Sternocleidomastoid (tissue), 1 donor: ENCODE results near the genes ARHGAP24 and PTPN13.

- PRO-cap: bidirectional peak, plus-strand start at chr4:82900770, minus-strand start at chr4:82900545
Measured at GRCh38 chr4:82900333-82900588, 274 bp upstream of the THAP9 start.

- PRO-cap: no peak
Measured at GRCh38 chr4:83217371-83218281, 67.0 kb downstream of the COQ2 start.

- PRO-cap: no peak
Measured at GRCh38 chr4:83267299-83267893, 17.2 kb downstream of the COQ2 start.

- PRO-cap: no peak
Measured at GRCh38 chr4:83284967-83285607, 489 bp upstream of the COQ2 start.

- PRO-cap: no peak
Measured at GRCh38 chr4:84052535-84052734, 446.7 kb downstream of the NKX6-1 start.

DNA sequence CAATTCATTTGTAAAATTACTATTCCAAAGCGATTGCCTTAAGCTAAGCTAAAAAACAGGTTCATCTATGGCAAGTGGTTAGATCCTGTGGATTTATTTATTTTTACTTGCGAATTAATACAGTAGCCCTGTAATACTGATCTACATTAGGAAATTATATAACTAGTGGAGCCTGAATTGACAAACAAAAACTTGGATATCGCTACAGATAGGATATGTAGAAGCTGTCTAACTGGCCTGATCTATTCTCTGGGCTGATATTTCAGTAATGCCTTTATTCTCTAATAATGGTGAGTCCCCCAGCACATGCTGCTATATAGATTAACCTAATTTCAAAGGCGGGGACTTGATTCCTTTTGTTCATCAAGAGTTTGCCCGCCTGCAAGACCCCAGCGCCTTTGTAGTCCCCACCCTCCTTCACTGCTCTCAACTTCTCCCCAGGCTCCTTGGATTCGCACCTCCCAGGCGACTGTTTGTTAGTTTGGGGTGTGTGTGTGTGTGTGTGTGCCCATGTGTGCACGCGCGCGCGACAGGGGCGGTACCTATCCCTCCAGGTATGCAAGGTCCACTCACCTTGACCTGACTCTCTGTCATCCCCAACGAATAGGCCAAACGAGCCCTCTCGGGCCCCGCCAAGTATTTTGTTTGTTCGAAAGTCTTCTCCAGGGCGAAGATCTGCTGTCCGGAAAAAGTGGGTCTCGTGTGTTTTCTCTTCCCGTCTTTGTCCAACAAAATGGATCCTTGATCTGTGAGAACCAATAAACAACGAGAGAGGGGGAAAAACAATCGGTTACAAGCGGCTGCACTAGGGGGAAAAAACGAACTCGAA is 3.8 kb downstream of the NKX6-1 start:
- PRO-cap: no peak

DNA sequence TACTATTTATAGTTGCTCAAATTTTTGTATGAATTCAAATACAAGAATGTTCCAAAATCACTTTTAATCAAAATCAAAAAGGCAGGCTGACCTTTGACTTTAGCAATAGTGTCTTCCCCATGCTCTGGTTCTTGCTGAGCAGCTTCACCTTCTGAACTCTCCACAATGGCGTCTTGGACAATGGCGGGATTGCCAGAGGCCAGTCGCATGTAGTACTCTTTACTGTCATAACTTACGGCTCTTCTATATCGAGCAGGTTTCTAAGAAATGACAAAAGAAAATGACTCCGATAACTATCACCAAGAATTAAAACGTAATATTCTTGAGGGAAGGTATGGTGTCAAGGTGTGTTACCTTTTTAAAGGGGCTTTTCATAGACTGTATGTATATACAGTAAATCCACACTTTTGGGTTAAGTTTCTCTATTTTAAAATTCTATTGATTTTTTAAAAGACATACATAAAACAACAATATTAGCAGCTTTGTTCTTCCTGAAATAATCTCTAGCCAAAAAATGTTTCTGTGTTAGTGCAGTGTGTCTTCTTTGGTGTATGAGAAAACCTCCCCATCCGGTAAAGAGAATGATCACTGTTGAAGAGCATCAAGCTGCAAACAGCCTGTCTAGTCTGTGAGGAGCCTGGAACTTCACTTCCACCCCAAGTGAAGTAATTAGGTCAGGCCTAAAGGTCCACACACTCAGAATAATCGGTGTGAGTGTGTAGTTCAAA is 141.6 kb downstream of the CDS1 start:
- PRO-cap: no peak

DNA sequence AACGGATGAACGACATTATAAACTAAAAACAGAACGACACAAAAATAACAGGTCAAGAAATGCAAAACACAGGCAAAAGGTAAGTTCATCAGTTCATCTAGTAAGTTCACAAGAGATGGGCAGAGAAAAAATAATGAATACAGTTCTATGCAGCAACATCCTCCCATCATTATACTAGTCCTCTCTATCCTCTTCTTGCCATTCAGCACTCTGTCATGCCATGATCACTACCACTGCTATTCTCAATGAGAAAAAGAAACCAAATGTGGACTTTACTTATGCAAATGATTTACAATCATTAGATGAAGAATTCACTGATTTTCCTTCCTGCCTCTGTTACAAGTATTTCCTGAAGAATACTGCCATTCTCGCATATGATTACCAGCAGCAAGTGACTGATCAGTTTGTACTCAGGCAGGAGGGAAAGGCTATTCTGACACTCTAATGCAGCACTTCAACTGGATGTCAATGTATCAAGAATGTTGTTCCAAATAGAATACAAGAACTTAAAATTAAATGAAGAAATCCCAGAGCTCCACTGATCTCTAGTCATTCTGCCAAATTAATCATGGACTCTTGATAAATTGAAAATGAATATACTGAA is 50.3 kb downstream of the WDFY3 start:
- PRO-cap: no peak

- PRO-cap: bidirectional peak, plus-strand start at chr4:84966128, minus-strand start at chr4:84966127
Measured at GRCh38 chr4:84965498-84966513, 684 bp downstream of the WDFY3 start.

- PRO-cap: no peak
Measured at GRCh38 chr4:84967634-84967911, 1.1 kb upstream of the WDFY3 start.

GRCh38 chr4:85474589-85475926 is at the start of gene ARHGAP24:
Gene ARHGAP24, plus strand, starts transcription at chr4:85475150.
- PRO-cap: bidirectional peak, plus-strand start at chr4:85475237, minus-strand start at chr4:85474943; bidirectional peak, plus-strand start at chr4:85475376, minus-strand start at chr4:85475390

- PRO-cap: no peak
Measured at GRCh38 chr4:85741697-85742301, 266.8 kb downstream of the ARHGAP24 start.

DNA sequence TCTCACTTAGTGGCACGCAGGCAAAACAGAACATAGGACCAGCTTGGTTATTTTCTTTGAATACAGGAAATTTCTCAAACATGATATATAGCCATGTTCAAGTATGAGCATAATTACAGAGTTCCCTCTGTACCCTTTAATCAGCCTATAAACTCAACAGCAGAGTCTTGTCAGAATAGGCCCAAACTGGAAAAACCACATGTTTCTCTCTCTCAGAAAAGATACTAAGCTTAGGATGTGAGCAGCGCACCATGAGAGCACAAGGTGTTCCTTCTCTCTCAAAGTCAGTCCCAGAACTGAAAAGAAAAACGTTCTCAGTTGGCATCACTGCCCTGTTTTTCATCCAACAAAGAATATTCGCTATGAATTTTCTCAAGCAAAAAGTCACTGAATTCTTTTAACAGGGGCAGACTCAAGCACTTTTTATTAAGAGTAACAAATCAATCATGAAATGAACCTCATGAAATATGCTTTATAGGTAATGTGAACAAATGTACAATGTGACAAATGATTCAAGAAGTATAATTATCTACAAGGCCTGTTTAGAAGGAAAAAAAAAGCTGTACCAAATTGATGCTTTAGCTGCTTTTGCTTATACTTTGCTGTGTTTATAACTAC is 28.4 kb downstream of the MAPK10 start:
- PRO-cap: no peak

DNA sequence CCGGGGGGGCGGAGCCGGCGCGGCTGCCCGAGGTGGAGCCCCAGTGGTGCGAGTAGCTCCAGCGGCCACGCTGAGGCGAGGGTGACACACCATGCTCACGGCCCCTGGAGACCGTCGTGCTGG is at the start of gene PTPN13:
Gene PTPN13, plus strand, starts transcription at position 51 of the 123 bp plus-strand sequence.
- PRO-cap: bidirectional peak, plus-strand start at position 61 of the sequence, minus-strand start outside the sequence

DNA sequence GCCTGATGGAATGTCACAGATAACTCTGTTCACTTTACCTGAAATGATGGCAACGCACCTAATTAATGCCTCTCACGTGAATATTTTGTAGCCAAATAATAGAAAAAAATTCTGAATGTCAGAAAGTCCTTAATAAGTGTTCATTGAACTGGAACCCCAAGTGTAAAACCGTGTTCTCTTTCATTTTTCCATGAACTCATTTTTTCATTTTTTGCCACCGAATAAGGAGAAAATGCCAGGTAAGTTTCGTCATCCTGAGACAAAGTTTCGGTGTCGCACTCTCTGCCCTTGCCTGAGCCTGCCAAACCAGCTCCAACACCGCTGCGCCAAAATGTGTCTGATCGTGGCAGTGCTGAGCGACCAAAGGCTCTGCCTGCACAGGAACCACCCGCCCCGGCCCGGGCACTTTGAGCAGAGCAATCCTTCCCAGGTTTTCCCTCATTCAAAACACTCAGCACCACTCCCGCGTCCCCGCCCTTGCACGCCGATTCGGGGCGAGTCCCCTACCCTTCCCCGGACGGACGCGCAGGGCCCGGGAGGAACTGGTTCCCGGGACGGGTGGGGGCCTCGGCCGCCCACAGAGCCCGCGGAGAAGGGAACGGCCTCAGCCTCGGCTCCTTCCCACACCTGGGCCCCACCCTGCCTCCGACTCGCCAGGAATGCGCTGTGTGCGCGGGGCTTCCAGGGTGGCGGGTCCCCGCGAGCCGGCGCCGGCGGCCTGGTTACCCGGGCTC is 499 bp downstream of the C4orf36 start:
- PRO-cap: bidirectional peak, plus-strand start at position 580 of the sequence, minus-strand start at position 600 of the sequence

DNA sequence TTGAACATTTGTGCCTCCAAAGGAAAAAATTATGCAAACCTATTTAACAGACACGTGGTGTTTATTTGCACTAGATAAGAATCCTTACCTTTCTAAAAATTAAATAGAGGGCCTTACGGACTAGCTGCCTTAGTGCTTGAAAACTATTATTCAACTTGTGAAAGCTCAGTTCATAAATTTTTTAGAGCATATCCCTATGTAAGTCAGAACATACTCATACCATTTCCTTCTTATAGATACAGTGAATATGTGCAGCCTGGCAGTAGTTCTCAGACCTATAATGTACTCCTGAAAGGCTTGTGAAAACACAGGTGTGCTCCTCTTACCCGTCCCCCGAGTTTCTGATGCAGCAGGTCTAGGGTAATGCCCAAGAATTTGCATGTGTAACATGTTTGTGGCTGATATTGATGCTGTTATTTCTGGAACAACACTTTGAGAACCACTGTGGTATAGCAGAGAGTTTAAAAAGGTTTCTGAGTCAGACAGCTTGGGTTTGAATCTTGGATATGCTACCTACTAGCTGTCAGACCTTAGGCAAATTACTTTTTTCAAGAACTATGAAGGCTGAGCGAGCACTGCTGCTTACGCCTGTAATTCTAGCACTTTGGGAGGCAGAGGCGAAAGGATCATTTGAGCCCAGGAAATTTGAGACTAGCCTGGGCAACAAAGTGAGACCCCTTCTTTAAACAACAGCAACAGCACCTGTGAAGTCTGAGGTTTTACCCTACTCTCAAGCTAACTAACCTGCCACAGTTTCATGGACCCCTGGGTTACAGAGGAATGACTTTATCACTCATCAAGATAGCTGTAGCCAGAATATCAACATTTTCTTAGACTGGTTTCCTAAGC is 4.9 kb downstream of the AFF1 start:
- PRO-cap: no peak

GRCh38 chr4:86966877-86967740 is 32.3 kb downstream of the AFF1 start:
- PRO-cap: no peak

DNA sequence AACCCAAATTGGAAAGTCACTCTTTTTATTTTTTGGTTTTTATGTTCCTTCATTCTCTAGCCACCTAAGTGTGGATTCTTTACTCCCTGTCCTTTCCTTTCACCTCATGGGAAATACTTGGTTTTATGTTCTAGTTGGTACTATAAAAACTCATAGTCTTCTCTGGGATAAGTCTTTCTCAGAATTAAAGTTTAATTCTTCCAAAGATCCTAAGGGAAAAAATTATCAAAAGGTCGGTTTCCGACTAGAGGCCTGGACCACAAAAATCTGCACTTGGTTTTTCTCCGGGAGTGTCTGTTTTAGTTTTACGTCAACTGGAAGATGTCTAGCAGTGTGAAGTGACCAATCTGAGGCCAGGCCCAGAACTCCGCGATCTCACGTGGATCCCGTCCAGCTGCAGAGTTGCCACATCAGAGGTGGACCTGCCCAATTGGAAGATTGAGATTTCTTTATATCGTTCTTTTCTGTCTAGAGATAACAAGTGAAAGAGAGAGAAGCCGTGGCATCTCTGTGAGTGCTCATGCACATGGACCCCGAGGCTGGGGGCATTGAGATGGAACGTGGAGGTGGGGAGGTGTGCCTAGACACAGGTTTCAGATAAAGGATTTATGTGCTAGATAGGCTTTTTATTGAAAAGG is 115.7 kb downstream of the AFF1 start:
- PRO-cap: no peak

- PRO-cap: no peak
Measured at GRCh38 chr4:87077999-87078688, 142.3 kb downstream of the KLHL8 start.

- PRO-cap: no peak
Measured at GRCh38 chr4:87120347-87121230, 99.8 kb downstream of the KLHL8 start.